Measurements from ENCODE around the genes PEX6 and PPP2R5D.

GRCh38 chr6:42979107-42980189 is at the start of gene PEX6:
TSS of gene PEX6 (minus strand) at chr6:42979181.
- RRBS, result 0% methylated on average over 1 of the region's 39 CpGs

- RRBS, result under 1% methylated on average over 13 of the region's 66 CpGs
These were observed at the start of gene PPP2R5D for GRCh38 chr6:42983890-42985120. TSS of gene PPP2R5D (plus strand) at chr6:42984570.

DNA sequence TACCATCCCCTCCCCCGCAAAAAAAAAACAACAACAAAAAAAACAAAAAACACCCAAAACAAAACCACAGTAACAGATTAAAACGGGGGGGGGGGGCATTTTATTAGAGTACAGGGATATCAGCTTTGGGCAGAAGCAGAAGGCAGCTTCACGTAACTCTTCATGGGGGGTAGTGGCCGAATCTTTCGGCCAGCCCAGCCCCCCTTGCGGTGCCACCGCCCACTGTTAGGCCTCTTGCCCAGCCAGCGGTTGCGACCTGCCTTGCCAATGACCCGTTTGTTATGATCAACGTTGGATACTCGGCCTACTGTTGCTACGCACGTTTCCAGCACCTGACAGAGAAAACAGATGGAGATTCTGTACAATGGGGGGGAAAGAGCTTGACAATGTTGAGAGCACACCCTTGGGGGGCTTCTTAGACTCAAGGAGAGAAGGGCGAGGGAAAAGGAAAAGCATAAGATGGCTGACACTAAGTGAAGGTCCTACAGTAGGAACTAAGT is 554 bp upstream of the CUL7 start:
- RRBS, result no CpG with 5 or more reads among the region's 15 CpGs

DNA sequence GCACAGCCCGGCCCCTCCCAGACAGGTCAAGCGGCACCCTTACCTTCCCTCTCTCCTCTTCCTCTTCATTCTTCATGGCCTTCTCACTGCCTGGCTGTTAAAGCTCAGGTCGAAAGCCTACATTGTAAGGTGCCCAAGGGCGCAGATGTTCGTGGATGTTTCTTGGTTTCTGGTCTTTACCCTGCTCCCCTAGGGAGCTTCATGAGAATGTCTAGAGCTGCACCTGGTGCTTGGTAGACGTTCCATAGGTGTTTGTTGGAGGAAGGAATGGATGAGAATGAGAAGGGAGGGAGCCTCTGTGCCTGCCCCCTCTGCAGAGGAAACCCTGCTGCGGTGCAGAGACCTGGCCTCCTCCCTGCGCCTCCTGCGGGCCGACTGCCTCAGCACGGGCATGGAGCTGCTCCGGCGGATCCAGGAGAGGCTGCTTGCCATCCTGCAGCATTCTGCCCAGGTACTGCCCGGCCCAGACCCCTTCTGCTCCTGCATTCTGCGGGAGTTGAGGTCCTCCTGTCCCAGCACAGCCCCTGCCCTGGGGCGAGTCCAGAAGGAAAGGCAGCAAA is 6.3 kb downstream of the DNPH1 start:
- RRBS, result 89% methylated on average over 3 of the region's 16 CpGs

DNA sequence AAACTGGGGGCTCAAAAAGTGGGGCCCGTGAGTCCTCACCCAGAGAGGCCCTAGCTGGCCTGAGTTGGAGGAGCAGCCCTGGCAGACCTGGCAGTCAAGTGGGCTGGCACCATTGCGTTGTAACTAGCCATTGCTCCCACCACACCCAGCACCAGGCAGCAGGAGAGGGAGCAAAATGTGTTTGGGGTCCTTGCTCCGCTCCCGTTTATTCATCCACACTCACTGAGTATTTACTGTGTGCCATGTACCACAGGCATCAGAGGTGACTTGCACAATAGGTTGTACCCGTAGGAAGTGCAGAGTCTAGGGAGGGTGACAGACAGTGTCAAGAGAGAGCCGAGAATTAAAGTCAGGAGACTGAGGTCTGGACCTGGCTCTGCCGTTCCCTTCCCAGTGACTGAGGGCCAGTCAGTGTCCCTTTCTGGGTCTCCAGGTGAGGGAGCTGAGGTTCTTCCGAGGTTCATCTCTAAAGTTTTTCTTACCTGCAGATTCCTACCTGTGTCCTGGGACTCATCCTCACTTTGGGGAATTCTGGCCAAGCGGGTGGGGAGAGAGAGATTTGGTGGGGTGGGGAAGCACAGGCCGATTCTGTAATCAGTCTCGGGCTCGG is 22.3 kb downstream of the TTBK1 start:
- RRBS, result no CpG with 5 or more reads among the region's 12 CpGs

GRCh38 chr6:43340680-43340993 is 28.8 kb downstream of the ZNF318 start:
- RRBS, result no CpG with 5 or more reads among the region's 3 CpGs

DNA sequence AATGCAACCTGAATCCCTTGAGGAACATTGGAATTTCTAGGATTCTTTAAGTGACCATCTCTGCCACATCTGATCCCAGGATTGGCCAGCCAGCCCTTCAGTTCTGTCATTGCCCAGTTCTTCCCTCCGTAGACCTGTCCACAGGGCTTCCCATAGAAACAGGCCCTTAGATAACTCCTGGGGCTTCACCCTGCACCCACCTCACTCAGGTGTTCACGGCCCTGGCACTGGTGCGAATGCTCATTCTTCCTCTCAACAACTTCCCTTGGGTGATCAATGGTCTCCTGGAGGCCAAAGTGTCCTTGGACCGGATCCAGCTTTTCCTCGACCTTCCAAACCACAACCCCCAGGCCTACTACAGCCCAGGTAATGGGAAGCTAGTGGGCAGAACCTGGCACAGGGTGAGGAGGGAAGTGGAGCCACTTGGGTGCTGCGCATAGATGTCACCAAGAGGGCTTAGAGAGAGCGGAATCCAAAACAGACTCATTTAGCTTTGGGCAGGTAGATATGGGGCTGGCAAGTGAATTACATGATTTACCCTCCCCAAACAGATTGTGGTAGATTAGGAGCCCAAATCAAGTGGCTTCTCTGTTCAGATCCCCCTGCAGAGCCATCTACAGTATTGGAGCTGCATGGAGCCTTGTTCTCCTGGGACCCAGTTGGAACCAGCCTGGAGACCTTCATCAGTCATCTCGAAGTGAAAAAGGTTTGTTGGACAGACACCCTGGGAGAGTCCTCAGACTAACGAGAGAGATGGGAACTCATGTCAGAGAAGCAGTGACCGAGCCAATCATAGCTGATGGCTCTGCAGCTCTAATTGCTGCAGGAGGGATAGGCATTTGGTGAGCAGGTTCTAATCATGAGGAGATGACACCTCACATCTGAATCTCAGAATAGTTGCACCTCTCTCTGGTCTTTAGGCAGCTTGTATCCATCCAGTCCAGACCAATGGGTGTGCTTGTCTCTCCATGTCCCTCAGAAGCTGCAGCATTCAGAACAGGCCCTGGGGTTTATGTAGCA is 8.5 kb downstream of the ABCC10 start:
- RRBS, result no CpG with 5 or more reads among the region's 10 CpGs

DNA sequence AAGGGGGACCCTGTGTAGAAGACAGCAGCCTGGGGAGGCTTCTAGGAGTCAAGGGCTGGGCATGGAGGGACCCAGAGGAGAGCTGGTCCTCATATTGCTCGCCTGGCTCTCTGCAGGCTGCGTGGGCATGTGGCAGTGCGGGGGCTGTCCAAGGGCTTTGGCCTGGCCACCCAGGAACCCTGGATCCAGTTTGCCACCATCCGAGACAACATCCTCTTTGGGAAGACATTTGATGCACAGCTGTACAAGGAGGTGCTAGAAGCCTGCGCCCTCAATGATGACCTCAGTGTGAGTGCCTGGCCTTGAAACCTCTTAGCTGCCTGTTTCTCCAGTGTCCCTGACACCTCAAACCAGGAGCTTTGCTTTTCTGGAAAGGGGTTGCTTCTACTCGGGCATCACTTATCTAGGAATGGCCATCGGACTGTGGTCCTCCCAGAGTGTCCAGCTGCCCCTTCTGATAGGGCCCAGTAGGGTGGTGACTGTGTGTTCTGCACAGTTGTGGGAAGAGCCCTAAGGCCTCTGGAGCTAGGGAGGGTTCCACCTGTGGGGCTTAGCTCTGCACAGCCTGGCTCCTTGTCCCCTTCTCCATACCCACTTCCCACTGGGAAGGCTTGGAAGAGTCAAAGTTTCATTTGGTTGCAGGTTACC is 11.3 kb downstream of the ABCC10 start:
- RRBS, result no CpG with 5 or more reads among the region's 7 CpGs

GRCh38 chr6:43454554-43454859 is 841 bp downstream of the DLK2 start:
- RRBS, result under 1% methylated on average over 14 of the region's 26 CpGs

GRCh38 chr6:43669613-43670460 is 17.8 kb downstream of the MRPS18A start:
- RRBS, result no CpG with 5 or more reads among the region's 9 CpGs

GRCh38 chr6:43695500-43696423 is 8.2 kb upstream of the MRPS18A start:
- RRBS, result no CpG with 5 or more reads among the region's 12 CpGs

GRCh38 chr6:43705895-43706608 is 18.5 kb upstream of the MRPS18A start:
- RRBS, result no CpG with 5 or more reads among the region's 5 CpGs

DNA sequence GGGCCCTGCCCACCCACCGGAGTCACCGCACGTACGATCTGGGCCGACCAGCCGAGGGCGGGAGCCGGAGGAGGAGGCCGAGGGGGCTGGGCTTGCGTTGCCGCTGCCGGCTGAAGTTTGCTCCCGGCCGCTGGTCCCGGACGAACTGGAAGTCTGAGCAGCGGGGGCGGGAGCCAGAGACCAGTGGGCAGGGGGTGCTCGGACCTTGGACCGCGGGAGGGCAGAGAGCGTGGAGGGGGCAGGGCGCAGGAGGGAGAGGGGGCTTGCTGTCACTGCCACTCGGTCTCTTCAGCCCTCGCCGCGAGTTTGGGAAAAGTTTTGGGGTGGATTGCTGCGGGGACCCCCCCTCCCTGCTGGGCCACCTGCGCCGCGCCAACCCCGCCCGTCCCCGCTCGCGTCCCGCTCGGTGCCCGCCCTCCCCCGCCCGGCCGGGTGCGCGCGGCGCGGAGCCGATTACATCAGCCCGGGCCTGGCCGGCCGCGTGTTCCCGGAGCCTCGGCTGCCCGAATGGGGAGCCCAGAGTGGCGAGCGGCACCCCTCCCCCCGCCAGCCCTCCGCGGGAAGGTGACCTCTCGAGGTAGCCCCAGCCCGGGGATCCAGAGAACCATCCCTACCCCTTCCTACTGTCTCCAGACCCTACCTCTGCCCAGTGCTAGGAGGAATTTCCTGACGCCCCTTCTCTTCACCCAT is 1.7 kb downstream of the VEGFA start:
- RRBS, result 1% methylated on average over 19 of the region's 63 CpGs

GRCh38 chr6:43776965-43777715 is 7.1 kb downstream of the VEGFA start:
- RRBS, result no CpG with 5 or more reads among the region's 16 CpGs

- RRBS, result no CpG with 5 or more reads among the region's 10 CpGs
These were observed 9.0 kb downstream of the VEGFA start for GRCh38 chr6:43778740-43779624.

GRCh38 chr6:43781827-43782225 is 11.8 kb downstream of the VEGFA start:
- RRBS, result no CpG with 5 or more reads among the region's 15 CpGs

DNA sequence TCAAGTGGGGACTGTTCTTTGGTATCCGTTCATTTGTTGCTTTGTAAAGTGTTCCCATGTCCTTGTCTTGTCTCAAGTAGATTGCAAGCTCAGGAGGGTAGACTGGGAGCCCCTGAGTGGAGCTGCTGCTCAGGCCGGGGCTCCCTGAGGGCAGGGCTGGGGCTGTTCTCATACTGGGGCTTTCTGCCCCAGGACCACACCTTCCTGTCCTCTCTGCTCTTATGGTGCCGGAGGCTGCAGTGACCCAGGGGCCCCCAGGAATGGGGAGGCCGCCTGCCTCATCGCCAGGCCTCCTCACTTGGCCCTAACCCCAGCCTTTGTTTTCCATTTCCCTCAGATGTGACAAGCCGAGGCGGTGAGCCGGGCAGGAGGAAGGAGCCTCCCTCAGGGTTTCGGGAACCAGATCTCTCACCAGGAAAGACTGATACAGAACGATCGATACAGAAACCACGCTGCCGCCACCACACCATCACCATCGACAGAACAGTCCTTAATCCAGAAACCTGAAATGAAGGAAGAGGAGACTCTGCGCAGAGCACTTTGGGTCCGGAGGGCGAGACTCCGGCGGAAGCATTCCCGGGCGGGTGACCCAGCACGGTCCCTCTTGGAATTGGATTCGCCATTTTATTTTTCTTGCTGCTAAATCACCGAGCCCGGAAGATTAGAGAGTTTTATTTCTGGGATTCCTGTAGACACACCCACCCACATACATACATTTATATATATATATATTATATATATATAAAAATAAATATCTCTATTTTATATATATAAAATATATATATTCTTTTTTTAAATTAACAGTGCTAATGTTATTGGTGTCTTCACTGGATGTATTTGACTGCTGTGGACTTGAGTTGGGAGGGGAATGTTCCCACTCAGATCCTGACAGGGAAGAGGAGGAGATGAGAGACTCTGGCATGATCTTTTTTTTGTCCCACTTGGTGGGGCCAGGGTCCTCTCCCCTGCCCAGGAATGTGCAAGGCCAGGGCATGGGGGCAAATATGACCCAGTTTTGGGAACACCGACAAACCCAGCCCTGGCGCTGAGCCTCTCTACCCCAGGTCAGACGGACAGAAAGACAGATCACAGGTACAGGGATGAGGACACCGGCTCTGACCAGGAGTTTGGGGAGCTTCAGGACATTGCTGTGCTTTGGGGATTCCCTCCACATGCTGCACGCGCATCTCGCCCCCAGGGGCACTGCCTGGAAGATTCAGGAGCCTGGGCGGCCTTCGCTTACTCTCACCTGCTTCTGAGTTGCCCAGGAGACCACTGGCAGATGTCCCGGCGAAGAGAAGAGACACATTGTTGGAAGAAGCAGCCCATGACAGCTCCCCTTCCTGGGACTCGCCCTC is 14.7 kb downstream of the VEGFA start:
- RRBS, result 93% methylated on average over 7 of the region's 37 CpGs

DNA sequence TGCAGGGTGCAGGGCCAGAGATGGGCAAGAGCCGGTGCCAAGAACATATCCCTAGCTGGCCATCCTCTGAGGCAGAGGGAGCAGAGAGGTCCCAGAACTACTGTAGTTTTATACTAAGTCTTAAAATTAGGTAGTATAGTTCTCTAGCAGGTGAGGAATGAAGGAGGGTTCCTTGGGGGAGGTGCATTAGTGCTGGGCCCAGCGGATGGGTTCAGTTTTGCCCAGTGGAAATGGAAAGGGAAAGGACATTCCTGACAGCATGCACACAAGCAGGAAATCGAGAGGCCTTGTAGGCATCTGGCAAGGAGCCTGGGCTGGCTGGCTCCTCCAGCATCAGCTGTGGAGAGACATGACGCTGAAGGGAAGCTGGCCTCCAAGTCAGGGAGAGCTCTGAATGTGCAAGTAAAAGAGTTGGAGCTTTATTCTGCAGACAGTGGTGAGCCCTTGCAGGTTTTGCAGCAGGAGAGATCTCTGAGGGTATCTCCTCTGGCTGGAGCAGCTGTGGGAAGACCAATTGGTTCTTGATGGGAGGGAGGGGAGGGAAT is 154.4 kb downstream of the MRPL14 start:
- RRBS, result no CpG with 5 or more reads among the region's 4 CpGs

DNA sequence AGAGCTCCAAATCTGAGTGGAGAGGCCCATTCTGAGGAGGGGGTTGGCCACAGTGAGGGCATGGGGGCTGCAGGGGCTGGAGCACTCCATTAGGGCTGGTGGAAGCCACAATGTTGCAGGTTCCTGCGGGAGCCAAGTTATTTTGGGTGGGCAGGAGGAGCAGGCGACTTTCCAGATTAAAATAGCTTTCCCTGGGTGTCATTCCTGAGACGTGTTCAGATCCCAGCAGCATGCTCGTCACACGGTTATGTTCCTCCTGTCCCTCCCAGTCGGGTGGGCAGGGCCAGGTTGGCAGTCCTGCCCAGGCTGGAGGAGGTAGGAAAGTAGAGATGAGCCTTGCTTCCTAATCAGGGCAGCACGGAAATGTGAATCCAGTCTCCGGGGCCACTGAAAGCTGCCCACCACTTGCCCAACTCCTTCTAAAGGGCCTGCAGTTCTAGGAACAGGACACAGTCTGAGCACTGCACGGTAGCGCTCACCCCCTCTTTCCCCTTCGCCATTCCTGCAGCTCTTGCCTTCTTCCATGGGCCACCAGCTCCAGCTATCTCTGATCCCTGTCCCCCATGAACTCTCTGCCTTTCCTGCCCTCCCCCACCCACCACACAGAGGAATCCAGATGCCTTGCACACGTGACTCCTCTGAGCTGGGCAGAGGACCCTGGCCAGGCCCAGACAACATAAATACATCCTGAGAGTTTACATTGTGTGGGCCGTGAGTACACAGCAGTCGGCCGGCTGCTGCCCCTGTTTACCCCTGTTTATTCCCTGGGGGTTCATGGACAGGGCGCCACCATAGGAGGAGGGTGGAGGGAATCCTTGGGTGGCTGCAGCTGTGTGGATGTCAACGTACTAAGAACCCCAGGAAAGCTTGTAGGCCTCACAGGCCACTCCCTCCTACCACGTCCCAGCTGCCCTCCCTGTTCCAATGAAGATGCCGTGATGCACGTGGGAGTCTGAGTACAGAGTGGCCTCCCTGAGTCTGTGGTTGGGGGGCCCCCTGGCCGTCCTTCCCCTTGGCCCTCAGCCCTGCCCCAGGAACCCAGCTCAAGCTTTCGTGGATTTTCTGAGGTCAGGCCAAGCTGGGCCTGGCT is 136.7 kb downstream of the MRPL14 start:
- RRBS, result no CpG with 5 or more reads among the region's 22 CpGs

- RRBS, result under 1% methylated on average over 17 of the region's 91 CpGs
These were observed 124.7 kb downstream of the MRPL14 start for GRCh38 chr6:44002357-44003229.

Measured in epithelial cell of prostate (primary cell).